Kidney epithelial cell (primary cell): ENCODE measurements around a stretch of chr7.

DNA sequence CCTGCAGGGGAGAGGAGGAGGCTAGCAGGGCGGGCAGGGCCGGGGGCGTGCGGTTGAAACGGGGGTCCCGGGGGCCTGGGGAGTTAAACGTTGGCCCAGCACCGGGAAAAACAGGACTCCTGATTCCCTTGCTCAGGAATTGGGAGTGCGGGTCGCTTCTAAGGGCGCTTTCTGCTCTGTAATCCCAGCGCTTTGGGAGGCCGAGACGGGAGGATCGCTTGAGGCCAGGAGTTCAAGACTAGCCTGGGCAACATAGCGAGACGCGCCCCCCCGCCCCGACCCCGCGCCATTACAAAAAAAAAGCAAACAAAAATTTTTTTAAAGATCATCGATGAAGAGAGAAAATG is 592 bp downstream of the HSPB1 start:
- RAMPAGE, long total RNA = no peak
- RRBS = 2% methylated on average over 2 of the region's 23 CpGs

DNA sequence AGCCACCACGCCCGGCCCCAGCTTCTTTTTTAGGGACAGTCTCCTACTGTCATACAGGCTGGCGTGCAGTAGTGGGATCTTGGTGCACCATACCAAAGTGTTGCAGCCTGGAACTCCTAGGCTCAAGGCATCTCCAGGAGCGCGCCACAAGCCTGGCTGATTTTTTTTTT is 3.7 kb downstream of the HSPB1 start:
- RAMPAGE, long total RNA = no peak
- RRBS = no CpG with 5 or more reads among the region's 5 CpGs

- RAMPAGE, long total RNA = no peak
- RRBS = no CpG with 5 or more reads among the region's 16 CpGs
Observed at GRCh38 chr7:76314190-76314890, 11.9 kb downstream of the HSPB1 start.

GRCh38 chr7:76326663-76327937 is 24.6 kb downstream of the HSPB1 start:
- RAMPAGE, long total RNA = no peak
- RRBS = no CpG with 5 or more reads among the region's 12 CpGs

GRCh38 chr7:76330691-76331042 is 28.1 kb downstream of the YWHAG start:
- RAMPAGE, long total RNA = no peak
- RRBS = no CpG with 5 or more reads among the region's 5 CpGs

GRCh38 chr7:76335694-76336170 is 23.1 kb downstream of the YWHAG start:
- RAMPAGE, long total RNA = no peak
- RRBS = no CpG with 5 or more reads among the region's 5 CpGs

- RAMPAGE, long total RNA = no peak
- RRBS = no CpG with 5 or more reads among the region's 5 CpGs
Observed at GRCh38 chr7:76403911-76404394, 5.5 kb downstream of the SSC4D start.

- RAMPAGE, long total RNA = no peak
- RRBS = no CpG with 5 or more reads among the region's 1 CpG
Observed at GRCh38 chr7:76439605-76439971, 14.8 kb downstream of the ZP3 start.

- RAMPAGE, long total RNA = no peak
- RRBS = no CpG with 5 or more reads among the region's 3 CpGs
Observed at GRCh38 chr7:76582793-76583751, 40.0 kb upstream of the SPDYE16 start.

GRCh38 chr7:76626467-76626995 is 548 bp downstream of the POMZP3 start:
- RAMPAGE, long total RNA = no peak
- RRBS = 1% methylated on average over 6 of the region's 39 CpGs

- RAMPAGE, long total RNA = no peak
- RRBS = no CpG with 5 or more reads among the region's 4 CpGs
Observed at GRCh38 chr7:77135021-77135637, 12.7 kb downstream of the CCDC146 start.

DNA sequence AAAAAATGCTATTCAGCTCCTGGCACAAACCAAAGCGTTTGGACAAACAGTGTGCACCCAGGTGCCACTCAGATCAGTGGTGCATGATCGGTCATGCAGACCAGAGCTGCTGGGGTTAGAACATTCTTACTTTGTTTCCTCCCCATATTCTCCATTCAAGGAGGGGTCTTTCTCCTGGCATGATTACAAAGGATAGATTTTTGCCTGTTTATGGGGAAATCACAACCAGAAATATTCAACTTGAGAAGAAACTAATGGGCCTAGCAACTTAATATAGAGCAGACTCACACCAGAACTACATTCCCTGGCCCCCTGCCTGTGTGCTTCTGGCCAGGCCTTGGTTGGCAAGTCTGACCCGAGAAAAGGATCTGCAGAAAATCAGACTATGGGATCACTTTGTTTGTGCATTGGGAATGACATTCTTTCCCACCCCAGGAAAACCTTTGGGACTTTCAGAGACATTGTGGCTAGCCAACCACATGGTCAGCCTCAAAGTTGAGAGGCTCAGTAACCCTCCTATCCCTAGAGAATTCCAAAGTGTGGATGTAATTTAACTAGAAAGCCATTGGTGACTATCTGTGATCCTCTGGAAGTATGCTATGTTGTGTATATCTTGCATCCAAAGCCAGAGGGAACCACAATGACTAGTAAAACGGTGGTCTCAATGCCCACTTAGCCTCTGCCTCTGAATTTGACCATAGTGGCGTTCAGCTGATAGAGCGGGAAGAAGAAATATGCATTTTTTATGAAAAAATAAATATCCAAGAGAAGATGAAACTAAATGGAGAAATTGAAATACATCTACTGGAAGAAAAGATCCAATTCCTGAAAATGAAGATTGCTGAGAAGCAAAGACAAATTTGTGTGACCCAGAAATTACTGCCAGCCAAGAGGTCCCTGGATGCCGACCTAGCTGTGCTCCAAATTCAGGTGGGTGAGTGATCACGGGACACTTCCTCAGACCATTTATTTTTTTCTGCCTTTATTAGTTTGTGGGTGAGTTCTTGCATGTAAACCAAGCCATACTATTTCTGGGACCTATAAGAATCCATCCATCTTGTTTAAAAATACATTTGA is 82.6 kb upstream of the FGL2 start:
- RAMPAGE, long total RNA = no peak
- RRBS = no CpG with 5 or more reads among the region's 8 CpGs

- RAMPAGE, long total RNA = no peak
- RRBS = no CpG with 5 or more reads among the region's 6 CpGs
Observed at GRCh38 chr7:77328129-77328612, 88.0 kb downstream of the GSAP start.

DNA sequence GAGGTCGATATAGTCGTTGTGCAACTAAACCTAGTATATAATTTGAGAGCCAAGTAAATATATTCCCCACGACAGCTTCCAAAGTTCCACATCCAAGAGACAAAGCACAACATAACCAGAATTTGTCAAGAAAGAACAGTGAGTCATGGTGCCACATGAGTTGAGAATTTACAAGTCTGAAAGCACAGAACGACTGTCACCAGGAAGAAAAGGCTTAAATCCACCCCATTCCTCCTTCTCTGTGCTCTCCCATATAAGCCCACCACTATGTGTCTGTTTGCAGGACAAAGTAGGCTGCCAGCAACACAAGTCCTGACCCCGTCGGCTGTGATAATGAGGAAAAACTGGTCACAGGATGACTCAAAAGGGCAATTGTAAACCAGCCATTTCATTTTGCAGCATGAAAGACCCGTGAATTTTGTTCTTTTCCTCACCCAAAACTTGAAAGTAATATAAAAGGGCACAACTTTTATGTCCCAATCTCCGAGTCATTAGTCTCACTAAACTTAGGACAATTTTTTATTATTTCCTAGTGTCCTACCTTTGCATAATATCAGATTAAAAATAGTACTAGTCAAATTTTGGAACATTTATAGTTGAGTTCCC is 32.7 kb downstream of the GSAP start:
- RAMPAGE, long total RNA = no peak
- RRBS = no CpG with 5 or more reads among the region's 8 CpGs

- RAMPAGE, long total RNA = no peak
- RRBS = no CpG with 5 or more reads among the region's 3 CpGs
Observed at GRCh38 chr7:77452815-77453190, 36.7 kb upstream of the GSAP start.

DNA sequence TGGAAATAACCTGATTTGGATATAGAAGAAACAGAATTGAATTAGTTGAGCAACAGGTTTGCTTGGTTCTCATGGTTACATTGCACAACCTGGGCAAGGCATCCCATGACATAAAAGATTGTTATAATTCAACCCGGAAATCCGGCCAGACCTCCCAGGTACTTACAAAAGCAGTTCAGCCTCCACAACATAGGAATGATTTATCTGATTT is 55.1 kb upstream of the PTPN12 start:
- RAMPAGE, long total RNA = no peak
- RRBS = no CpG with 5 or more reads among the region's 2 CpGs

GRCh38 chr7:77498518-77499612 is 38.2 kb upstream of the PTPN12 start:
- RAMPAGE, long total RNA = no peak
- RRBS = no CpG with 5 or more reads among the region's 8 CpGs

GRCh38 chr7:77502250-77502693 is 34.8 kb upstream of the PTPN12 start:
- RAMPAGE, long total RNA = no peak
- RRBS = no CpG with 5 or more reads among the region's 9 CpGs

DNA sequence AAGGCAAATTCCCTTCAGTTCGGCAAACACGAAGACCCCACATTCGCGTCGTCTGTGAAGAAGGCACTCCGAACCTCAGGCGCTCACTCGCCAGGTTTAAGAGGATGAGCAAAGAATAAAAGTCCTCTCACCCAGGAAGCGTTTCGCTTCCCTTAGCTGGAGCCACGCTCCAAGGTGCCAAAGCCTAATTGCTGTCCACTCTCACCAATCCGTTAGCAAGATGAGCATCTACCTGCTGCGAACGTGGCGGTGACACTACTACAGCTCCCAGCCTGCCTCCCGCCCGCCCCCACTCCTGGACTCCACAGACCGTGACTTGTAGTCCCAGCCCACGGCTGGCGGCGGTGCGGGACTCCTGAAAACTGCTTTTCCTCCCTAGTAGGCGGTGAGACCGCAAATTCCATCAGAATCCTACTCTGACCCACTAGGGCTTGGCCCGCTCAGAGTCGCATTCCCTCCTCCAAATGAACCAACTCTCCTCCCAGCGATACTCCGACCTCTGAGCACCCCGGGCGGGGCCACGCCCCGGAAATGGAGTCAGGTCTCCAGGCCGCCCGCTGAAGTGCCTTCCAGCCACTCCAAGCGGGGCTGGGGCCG is 615 bp upstream of the PTPN12 start:
- RAMPAGE, long total RNA = no peak
- RRBS = 2% methylated on average over 5 of the region's 36 CpGs

- RAMPAGE, long total RNA = no peak
- RRBS = no CpG with 5 or more reads among the region's 3 CpGs
Observed at GRCh38 chr7:77619224-77619586, 77.1 kb upstream of the RSBN1L start.